Fibroblast of villous mesenchyme (primary cell): Measurements from ENCODE around the genes C6orf47, LY6G5C and ABHD16A.

DNA sequence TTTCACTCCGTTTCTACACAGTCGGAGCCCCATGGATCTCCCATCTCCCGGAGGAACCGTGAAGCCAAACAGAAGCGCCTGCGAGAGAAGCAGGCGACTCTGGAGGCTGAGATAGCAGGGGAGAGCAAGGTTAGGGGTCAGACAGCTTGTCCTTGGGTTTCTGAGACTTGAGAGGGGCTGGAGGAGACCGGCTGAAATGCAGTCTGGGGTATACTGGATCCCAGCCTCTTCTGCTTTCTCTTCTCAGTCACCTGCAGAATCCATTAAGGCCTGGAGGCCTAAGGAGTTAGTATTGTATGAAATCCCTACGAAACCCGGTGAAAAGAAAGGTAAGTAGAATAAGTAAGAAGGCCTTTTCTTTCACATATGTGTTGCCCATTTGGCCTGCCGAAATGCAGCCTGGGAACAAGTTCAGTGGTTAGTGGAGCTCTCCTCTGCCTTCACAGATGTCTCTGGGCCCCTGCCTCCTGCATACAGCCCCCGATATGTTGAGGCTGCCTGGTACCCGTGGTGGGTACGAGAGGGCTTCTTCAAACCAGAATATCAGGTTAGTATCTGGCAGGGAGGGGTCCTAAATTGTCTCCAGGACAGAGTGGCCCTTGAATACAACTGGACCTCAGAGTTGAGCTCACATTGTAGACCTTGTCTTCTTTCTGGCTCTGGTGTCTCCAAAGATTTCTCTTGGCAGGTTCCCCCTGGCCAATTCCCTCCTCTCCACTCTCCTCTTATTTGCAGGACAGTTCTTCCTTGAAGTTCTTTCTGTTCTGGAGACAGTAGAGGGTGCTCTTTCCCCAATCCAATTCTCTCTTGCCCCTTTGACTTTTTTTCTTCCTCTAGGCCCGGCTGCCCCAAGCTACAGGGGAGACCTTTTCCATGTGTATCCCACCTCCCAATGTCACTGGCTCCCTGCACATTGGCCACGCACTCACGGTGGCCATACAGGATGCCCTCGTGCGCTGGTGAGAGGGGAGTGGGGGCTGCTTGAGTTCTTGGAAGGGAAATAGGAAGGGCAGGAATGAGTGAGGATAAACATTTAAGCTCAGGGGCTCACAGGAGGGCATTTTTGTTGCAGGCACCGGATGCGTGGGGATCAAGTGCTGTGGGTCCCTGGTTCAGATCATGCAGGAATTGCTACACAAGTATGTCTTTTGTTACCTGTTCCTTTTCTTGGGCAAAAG is 1.3 kb downstream of the VARS2 start:
- CAGE, long polyA plus RNA = no peak

DNA sequence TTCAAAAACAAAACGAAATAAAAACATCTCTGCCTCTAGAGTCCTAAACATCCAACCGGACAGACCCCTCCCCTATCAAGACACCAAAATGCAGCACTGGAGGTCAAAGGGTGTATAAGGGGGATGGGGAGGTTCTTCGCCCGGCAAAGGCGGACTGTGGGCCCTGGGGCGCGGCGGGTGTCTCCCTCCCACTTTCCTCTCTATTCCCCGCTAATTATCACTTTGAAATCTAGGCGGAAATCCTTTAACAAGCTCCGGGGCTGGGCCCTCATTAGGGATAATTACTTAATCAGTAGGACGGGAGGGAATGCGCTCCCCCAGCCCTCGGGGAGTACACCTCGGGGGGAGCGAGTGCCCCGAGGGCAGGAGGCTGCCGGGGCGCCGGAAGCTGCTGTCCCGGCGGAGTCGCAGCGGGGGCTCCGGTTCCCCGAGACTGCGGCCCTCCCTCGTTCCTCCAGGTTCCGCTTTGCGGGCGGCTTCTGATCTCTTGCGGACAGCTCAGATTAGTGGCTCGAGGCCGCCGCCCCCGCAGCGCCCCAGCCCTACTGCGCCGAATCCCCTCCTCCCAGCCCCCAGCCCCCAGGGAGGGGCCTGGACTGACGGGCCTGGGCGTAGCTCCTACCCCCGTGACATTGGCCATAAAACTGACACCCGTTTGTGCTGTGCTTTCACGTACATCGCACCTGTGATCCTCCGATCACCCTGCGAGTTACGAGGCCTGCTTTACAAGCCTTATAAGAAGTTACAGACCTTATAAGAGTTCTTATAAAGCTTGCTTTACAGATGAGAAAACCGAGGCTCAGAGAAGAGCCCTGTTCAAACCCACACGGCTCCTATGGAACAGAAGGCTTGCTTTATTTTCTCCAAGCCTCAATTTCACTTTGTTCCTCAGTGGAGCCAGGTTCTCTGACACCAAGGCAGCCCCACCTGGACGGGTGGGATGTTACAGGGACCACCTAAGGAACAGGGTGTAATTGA is 14.8 kb downstream of the MUCL3 start:
- CAGE, long polyA plus RNA = no peak

DNA sequence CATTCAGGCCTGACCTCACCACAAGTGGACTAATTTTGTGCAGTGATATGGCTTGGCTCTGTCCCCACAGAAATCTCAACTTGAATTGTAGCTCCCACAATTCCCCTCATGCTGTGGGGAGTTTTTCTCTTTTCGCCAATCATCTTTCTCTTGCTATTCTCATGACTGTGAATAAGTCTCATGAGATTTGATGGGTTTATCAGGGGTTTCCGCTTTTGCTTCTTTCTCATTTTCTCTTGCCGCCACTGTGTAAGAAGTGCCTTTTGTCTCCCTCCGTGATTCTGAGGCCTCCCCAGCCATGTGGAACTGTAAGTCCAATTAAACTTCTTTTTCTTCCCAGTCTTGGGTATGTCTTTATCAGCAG is 42.9 kb downstream of the MUC22 start:
- CAGE, long polyA plus RNA = no peak

DNA sequence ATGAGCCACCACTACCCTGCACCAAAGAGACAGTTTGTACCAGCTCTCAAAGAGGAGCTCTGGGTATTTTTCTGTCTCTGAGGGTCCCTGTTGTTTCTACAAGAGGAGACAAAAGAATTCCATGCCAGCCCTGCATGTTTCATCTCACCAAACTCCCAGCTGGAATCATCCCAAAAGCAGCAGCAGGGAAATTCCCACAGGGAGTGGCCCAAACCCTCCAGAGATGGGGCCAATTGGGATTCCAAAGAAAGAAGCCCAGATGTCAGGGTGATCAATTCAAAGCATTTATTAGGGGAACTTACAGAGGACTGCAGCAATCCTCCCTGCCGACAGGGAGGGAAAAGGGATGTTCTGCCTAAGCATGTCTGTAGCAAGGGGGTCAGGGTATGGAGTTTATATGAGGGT is 47.2 kb downstream of the MUC22 start:
- CAGE, long polyA plus RNA = no peak

- CAGE, long polyA plus RNA = no peak
These were observed 3.0 kb downstream of the CCHCR1 start for GRCh38 chr6:31154473-31155046.

GRCh38 chr6:31162659-31163371 is 4.4 kb downstream of the TCF19 start:
- CAGE, long polyA plus RNA = no peak

DNA sequence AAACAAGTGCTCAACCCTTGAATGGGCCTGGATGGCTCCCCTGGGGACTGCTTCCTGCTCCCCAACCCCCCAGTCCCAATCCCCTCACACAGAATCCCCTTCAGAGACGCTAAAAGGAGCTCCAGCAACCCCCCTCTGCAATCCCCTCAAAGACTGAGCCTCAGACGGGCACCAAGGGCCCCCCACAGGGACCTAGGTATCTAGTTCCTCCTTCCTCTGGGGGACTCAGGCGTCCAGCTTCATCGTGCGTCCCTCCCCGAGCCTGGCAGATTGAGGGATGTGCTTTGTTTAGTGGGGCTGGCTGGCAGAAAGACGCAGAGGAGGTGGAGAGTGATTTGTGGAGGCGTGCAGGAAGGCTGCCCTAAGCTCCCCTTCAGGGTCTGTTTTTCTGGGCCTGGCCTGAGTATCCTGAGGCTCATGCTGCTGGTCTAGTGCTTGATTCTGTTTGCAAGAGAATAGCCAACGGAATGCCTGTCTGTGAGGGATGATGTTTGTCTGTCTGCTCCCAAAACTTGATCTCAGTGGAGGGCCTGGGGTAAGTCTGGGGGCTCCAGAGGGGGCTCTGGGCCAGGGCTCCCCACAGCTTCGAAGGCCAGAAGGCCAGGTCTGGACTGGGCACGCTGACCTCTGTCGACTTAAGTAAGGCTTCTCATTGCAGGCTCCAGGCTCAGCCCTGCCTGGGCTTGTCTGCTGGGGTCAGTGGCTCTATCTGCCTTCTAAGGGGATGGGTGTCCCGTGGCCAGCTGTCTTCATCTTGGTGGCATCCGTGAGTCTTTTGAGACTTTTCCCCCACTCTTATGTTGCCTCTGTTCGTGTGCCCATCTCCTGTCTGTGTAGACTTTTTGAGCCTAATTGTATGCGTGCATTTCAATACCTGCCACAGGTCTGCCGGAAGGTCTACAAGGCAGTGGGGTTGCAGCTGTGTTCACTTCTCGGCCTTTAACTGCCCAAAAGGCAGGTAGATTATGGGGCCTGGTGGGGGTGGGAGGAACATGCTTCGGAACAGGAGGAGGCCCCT is 1.9 kb upstream of the POU5F1 start:
- CAGE, long polyA plus RNA = no peak

DNA sequence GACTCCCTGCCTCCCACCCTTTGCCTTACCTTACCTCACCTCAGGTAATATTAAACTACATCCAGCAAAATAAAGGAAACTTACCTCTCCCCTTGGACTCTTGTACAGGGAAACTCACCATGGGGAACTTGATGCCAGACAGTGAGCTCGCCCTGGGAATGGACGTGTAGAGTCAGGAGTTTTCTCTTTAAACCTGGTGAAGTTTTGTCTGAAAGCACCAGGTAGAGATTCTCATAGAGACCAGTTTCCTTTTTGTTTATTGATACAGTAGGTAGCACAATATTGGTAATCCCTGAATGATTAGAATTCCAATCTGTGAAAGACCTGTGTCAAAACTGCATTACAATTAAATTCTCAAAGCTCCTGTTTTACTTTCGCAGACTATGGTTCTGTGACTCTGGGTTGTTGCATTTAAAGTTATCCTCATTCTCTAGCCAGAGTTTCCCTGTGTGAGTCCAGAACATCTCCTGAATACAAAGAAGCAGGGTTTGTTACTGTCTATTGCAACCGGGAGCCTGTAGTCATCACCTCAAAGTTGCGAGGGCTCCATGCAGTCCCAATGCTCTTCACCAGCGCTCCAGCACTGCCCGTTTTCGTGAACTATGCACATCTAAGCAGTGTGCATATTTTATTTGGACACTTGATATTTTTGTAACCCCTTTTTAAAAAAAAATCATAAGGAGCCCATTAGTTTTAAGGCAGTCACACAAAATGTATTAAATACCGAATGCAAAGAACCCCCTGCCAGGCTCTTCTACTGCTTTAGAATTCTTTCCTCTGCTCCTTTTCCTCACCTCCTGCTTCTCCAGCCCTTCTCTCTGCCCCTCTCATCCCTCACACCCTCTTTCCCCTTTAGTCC is 836 bp upstream of the HLA-C start:
- CAGE, long polyA plus RNA = no peak

GRCh38 chr6:31394246-31394903 is 9.0 kb upstream of the MICA start:
- CAGE, long polyA plus RNA = no peak

DNA sequence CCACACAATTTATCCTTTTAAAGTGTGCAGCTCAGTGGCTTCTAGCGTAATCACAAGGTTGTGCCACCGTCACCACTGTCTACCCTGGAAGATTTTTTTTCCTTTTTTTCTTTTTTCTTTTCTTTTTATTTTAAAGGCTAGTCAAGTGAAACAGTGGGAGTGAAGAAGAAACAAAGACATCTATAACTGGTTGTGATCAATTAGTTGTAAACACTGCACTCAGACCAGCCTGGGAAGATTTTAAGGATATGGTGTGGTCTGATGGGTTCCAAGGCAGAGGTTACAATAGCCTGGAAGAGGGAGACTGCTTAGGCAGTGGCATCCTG is 1.4 kb upstream of the MICA start:
- CAGE, long polyA plus RNA = no peak

DNA sequence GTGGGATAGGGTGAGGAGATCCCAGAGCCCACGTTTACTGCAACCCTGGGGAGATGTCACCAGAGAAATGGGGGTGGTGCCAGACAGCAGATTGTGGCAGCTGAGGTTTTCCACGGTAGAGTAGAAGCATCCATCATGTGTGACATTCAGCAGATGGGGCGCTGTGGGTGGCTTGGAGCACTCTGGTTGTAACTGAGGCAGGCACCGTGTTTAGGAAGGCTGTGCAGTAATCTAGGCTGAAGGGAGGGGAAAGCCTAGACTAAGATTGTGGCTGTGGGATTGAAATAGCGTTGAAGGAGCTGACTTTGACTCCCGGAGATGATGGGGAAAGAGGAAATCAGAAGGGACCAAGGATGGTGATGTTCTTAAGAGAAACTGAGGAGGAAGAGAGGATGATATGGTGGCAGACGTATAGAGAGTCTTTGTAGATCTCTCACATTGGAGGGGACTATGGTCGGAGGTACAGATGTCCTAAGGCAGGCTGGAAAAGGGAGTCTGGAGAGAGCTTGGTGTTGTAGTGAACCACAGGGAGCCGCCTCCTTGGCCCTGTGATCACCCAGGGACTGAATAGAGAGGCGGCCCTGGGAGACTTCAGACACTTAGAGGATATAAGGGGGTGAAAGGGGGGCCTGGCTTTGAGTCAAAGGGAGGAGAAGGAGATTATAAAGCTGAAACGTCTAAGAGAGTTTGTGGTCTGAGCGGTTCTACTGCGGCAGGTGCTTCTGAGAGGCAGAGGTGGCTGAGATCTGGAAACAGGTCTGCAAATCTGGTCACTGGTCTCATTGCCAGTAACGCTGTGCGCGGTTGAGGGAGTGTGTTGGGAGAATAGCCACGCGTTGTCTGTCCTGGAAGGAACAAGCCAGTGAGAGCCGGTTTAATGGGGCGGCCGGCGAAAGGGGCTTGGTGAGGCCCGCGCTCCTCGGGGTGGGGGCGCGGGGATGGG is 777 bp upstream of the MICA start:
- CAGE, long polyA plus RNA = no peak

- CAGE, long polyA plus RNA = no peak
These were observed 1.4 kb downstream of the MICA start for GRCh38 chr6:31404724-31405196.

DNA sequence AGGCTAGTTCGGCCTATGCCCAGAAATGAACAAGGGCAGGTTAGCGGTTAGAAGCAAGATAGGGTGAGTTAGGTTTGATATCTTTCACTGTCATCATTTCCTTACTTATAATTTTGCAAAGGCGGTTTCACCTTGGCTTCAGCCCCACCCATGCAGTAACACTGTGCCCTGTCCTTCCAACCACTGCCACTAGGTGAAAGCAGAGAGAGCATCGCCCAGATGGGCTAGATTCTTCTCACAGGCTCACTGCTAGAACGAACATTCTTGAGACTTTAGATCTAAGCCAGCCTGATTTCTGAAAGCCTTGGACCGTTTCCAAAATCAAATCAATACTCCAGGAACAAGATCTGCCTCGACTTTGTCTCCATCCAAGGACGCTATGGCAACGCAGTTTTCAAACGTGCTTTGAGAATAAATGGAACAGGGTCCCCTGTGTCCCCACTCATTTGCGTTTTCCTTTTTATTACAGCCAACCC is 6.0 kb upstream of the MICB start:
- CAGE, long polyA plus RNA = no peak

DNA sequence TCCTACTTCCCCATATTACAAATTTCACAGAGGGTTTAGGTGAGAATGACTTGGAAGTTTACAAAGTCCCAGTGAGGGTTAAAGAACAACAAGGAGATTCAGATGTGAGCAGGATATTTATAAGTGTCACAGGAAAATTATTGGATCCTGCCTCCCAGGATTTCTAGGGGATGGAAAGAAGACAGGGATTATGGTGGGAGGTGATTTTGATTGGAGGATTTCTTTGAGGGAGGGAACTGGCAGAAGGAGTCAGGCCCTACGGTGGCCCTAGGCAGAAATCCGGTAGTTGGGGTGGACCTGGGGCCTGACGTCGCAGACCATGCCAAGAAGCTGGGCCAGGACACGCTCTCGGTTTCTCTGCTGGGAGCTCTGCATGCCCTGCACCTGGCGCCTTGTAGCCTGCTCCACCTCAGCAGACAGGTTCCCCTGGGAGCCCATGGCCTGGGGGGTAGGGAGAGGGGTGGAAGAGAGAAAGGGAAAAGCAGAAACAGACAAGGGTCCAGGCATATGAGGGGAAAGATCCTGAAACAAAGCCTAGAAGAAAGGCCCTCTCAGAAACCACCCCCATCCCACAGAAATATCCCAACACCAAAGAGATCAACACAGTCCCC is 1.2 kb downstream of the ATP6V1G2 start:
- CAGE, long polyA plus RNA = no peak

DNA sequence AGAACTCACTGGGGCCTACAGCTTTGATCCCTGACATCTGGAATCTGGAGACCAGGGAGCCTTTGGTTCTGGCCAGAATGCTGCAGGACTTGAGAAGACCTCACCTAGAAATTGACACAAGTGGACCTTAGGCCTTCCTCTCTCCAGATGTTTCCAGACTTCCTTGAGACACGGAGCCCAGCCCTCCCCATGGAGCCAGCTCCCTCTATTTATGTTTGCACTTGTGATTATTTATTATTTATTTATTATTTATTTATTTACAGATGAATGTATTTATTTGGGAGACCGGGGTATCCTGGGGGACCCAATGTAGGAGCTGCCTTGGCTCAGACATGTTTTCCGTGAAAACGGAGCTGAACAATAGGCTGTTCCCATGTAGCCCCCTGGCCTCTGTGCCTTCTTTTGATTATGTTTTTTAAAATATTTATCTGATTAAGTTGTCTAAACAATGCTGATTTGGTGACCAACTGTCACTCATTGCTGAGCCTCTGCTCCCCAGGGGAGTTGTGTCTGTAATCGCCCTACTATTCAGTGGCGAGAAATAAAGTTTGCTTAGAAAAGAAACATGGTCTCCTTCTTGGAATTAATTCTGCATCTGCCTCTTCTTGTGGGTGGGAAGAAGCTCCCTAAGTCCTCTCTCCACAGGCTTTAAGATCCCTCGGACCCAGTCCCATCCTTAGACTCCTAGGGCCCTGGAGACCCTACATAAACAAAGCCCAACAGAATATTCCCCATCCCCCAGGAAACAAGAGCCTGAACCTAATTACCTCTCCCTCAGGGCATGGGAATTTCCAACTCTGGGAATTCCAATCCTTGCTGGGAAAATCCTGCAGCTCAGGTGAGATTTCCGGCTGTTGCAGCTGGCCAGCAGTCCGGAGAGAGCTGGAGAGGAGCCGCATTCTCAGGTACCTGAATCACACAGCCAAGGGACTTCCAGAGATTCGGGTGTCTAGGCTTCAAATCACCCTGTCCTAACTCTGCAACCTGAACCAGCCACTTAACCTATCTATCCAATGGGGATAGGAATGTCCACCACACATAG is 2.7 kb downstream of the TNF start:
- CAGE, long polyA plus RNA = no peak

DNA sequence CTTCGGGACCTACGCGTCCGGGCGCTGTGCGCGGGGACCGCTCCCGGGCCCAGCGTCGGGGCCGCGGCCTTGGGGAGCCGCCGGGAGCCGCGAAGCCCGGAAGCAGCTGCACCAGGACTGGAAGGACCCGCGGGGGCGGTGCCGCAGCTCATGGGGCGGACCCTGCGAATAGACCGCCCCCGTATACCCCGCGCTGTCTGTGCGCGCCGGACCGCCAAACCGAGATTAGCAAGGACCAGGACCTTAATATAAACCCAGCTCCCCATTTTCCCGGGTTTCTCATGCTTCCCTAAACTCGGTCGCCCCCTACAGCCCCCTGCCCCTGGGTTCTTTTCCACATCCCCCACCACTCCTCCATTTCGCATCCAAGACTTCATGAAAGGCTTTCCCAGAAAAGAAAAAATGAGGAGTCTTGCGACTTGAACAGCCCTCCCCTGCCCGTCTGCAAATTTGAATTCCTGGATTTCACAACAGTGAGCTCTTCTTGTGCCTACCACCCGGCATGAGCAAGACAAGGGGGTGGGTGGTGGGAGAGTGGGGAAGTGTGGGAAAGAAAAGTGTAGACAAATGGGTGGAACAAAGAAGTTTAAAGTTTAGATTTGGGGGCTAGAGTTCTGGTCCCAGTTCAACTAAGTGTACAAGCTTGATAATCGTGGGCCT is at the start of gene C6orf47:
Gene C6orf47 (minus strand): TSS at position 119 of the 660 bp plus-strand sequence.
- CAGE, long polyA plus RNA = no peak

GRCh38 chr6:31680547-31681082 is at the start of gene LY6G5C:
TSS of gene LY6G5C (minus strand) at chr6:31681067.
- CAGE, long polyA plus RNA = no peak

- CAGE, long polyA plus RNA = no peak
These were observed at the start of gene ABHD16A for GRCh38 chr6:31702458-31703514. TSS of gene ABHD16A (minus strand) at chr6:31703324.

DNA sequence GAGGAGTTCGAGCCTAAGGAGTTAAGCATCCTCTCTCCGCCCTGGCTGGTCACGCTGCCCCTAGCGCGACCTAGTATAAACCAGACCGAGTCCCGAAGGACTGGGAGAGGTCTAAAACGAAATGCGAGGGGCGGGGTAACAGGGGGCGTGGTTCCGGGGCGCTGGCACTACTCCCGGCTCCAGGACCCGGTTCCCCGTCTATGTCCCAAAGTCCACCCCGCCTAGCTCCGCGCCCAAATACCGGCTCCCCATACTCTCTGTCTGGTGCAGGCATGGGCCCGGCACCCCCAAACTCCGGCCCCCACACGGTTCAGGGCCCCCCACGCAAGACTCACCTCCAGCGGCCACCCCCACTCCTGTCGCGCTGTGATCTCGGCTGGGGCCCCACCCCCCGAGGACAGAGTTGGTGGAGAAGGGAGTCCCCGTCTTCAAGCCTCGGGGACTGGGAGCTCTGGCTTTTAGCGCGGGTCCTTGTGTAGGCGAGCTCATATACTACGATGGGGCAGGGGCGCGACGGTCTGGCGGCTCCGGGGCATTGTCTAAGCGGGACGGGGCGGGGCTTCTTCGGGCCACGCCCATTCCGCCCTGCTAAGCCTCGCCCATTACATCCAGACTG is 725 bp upstream of the DDAH2 start:
- CAGE, long polyA plus RNA = no peak

DNA sequence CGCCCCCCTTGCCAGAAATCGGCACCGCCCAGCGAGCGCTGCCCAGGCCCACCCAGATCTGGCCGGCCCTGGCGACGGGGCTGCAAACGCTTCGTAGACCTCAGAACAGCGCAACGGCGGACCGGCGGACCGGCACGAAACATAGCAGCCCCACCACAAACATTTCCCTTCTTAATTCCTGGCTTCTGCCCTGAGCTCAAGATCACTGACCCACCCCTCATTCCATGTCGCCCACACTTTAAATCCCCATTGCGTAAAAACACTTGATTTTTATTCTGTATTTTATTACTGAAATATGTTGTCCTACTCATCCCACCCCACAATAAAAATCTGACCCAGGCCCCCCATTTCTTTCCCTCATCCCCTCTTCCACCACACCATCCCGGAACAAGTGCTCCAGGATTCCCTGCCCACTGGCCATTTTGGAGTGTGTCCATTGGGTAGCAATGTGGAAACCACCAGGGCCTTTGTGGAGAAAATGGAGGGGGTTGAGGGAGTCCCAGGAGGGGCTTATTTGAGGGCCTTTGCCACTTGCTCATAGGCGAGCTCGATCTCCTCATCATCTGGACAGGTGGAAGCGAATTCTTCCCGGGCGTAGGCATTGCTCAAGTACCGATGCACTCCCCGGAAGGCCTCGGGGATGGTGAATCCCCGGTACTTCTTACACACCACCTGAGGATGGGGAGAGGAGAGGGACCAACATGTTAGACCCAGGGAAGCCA is 1.4 kb upstream of the DDAH2 start:
- CAGE, long polyA plus RNA = no peak